ENCODE results near the genes SLX4IP and NDUFAF5.

- RRBS, result no CpG with 5 or more reads among the region's 6 CpGs
Measured at GRCh38 chr20:7664939-7665239, 275.4 kb downstream of the HAO1 start.

GRCh38 chr20:9261713-9262301, 192.9 kb downstream of the PLCB4 start:
- RRBS, result no CpG with 5 or more reads among the region's 3 CpGs

GRCh38 chr20:9330277-9330766, 184.1 kb upstream of the LAMP5 start:
- RRBS, result no CpG with 5 or more reads among the region's 5 CpGs

- RRBS, result no CpG with 5 or more reads among the region's 6 CpGs
Measured at GRCh38 chr20:9538176-9538731, 23.9 kb downstream of the LAMP5 start.

GRCh38 chr20:10131687-10132568, 86.7 kb upstream of the SNAP25 start:
- RRBS, result no CpG with 5 or more reads among the region's 12 CpGs

GRCh38 chr20:10311828-10312342, 93.3 kb downstream of the SNAP25 start:
- RRBS, result no CpG with 5 or more reads among the region's 1 CpG

GRCh38 chr20:10434913-10435662, at the start of gene SLX4IP:
SLX4IP (plus strand) TSS chr20:10435305.
- RRBS, result no CpG with 5 or more reads among the region's 28 CpGs

GRCh38 chr20:10635264-10635580, 38.6 kb downstream of the JAG1 start:
- RRBS, result no CpG with 5 or more reads among the region's 4 CpGs

DNA sequence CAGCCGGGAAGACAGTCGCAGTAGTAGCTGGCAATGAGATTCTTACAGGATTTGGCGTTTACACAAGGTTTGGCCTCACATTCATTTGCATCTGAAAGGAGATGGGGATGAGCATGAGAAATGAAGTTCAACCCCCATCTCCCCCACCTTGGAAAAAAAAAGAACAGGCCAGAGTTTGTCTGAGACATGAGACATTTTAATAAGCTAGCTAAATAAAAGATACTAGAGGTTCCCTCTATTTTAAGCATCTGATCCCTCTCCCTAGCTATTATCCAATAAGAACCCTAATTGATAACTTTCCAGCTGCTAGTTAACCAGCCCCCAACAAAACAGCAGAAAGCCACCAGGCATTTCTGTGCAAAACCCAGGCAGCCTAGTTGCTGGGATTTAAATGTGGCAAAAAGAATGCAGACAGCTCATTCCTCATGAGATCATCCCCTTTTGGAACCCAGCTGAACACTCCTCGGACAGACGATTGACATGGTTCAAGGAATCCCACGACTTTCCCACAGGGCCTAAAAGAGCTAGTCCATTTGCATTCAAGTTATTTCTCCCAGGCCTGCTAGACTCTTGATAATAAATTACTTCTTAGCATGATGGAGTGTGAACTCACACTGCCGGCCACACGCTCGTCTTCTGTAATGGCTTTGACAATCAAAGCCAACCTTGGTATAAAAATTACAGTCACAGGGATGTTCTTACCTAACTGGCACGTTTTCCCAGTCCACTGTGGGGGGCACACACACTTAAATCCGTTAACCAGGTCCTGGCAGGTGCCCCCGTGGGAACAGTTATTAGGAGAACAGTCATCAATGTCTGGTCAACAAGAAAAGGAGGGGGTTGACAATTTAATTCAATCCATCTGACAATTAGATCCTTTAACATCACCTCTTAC, 24.0 kb downstream of the JAG1 start:
- RRBS, result no CpG with 5 or more reads among the region's 12 CpGs

GRCh38 chr20:13009613-13010685, 1.2 kb downstream of the SPTLC3 start:
- RRBS, result no CpG with 5 or more reads among the region's 9 CpGs

GRCh38 chr20:13379396-13380211, 158.5 kb downstream of the ISM1 start:
- RRBS, result no CpG with 5 or more reads among the region's 6 CpGs

DNA sequence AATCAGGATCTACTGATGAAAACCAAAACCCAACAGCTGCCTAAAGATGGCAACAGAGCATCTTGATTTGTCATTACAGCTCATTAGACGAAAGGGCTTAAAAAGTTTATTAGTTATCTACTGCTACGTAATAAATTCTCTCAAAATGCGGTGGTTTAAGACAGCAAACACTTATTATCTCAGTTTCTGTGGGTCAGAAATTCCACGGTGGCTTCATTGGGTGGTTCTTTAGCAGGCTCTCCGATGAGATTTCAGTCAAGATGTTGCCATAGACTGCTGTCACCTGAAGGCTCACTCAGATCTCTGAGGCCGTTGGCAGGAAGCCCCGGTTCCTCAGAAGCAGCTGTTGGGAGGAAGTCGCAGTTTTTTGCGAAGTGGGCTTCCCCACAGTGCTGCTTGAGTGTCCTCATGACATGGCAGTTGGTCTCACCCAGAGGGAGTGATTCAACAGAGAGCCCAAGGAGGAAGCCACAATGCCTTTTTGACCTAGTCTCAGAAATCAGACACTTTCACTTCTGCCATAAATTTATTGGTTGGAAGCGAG, 208.5 kb downstream of the TASP1 start:
- RRBS, result no CpG with 5 or more reads among the region's 10 CpGs

- RRBS, result no CpG with 5 or more reads among the region's 4 CpGs
Measured at GRCh38 chr20:13459775-13460612, 178.7 kb downstream of the TASP1 start.

DNA sequence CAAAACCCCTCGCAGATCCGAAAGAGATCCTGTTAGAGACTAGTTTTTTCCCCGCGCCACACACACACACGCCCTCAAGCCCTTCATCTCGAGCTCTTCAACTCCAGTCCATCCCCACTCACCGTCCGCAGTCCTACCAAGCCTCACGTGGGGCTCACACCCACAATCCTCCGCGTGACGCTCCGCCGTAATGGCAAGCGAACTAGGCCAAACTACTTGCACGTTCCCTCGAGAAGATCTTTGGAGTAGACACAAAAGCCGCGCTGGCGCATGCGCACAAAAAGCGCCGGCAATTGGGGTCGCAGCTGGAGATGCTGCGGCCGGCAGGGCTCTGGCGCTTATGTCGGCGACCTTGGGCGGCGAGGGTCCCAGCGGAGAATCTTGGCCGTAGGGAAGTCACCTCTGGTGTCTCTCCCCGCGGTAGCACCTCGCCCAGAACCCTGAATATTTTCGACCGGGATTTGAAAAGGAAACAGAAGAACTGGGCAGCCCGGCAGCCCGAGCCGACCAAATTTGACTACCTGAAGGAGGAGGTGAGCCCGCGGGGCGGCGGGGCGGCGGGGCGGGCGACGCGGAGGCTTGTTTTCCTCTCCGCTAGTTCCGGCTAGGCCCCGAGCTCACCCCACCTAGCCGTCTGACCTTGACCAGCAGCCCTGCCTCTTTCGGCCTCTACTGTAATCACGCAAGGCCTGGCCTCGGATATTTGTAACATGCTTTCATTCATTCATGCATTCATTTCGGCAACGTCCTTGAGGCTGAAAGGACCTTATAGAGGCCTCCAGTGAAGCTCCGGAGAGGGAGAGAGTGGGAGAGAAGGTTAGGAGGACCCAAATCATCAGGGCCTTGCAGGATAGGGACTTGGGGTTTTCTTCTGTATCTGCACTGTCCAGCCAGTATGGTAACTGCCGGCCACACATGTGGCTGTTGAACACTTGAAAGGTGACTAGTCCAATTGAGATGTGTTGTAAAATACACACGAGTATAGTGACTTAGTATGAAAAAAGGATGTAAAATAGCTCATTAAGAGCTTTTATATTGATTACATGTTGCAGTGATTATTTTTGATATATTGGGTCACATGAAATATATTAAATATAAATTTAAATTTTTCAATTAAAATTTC, at the start of gene NDUFAF5:
Gene NDUFAF5 (plus strand): TSS at position 271 of the 1,123 bp plus-strand sequence.
- RRBS, result 5% methylated on average over 17 of the region's 63 CpGs

DNA sequence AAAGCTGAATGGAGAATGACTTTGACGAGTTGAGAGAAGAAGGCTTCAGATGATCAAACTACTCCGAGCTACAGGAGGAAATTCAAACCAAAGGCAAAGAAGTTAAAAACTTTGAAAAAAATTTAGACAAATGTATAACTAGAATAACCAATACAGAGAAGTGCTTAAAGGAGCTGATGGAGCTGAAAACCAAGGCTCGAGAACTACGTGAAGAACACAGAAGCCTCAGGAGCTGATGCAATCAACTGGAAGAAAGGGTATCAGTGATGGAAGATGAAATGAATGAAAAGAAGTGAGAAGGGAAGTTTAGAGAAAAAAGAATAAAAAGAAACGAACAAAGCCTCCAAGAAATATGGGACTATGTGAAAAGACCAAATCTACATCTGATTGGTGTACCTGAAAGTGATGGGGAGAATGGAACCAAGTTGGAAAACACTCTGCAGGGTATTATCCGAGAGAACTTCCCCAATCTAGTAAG, 65.7 kb downstream of the FLRT3 start:
- RRBS, result no CpG with 5 or more reads among the region's 6 CpGs

DNA sequence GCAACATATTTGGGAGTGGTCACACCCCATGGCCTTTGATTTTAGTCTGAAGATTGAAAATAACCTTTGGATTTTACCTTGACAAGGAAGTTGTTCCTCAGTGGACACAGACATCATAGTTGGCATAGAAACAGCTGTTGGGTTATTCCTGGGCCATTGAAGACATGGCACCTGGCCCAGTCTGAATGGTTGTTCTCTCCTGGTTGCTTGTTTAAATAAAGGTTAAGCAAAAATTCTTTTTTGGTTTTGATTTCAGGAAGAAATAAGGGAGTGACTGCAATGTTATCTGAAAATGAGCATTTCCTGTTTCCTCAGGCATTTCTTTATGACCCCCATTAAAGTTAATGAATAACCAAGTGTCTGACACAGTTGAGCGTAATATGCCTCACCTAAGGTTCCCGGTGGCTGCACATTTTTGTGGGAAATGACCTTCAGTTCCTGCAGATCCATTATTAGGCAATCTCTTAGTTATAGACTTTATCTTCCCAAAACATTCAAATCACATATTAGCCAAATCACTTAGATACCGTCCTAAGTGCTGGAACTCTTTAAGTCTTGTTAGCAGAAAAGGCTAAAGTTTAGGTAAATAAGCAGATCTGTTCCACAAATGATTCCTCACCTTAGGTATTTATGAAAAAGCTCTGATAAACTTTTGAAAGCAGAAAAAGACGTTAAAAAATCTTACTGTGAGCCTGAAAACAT, 648.7 kb upstream of the FLRT3 start:
- RRBS, result no CpG with 5 or more reads among the region's 4 CpGs

DNA sequence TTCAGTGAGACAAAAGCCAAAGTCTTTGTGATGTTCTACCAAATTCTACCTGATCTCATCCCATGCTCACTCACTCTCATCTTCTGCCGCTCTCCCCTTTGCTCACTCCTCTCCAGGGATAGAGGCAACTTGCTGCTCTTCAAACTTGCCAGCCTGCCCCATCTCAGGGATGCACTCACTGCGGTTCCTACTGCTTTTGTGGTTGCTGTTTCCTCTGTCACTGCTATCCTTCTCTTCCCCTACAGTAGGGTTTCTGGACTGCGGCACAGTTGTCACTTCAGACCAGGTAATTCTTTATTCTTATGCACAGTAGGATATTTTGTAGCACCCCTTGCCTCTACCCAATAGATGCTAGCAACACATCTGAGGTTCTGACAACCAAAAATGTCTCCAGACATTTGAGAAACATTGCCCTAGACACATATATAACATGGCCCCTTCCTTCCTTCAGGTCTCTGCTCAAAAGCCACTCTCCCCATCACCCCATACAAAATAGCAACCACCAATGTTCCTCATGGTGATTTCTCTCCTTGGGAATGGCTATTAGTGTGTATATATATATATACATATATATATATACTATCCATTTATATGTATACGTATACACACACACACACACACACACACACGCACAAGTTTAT, 141.8 kb downstream of the KIF16B start:
- RRBS, result no CpG with 5 or more reads among the region's 5 CpGs

DNA sequence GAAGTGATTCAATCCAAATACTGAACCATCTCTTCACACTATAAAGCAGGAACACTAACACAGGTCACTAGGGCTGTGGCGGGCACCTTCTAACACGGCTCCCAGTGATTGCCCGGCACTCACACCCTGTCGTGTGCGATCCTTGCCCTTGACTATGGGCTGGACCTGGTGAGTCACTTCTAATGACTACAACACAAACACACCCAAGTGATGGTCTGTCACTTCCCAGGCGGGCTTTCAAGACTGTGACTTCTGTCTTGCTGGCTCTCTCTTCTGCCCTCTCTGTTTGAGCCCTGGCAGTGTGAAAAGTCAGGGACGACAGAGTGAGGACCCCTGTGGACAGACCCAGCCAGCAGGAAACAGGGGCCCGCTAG, 43.1 kb downstream of the KIF16B start:
- RRBS, result no CpG with 5 or more reads among the region's 8 CpGs

- RRBS, result 98% methylated on average over 4 of the region's 8 CpGs
Measured at GRCh38 chr20:16530507-16530803, 42.8 kb downstream of the KIF16B start.

DNA sequence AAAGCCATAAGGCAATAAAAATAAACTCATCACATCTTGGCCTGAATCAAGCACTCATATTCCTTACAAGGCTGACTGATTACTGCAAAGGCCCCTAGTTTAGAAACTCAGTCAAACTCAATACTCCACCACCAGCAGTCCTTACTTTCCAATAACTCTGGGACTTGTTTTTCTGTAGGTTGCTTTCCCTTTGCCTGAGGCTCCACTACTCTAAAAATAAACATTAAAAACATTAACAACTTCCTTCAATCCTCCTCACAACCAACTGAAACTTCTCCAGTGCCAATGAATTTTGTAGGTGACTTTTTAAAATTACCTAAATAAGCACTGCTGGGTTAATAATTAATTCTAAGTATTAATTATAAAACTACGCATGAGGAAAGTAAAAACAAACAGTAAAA, 3.8 kb downstream of the KIF16B start:
- RRBS, result no CpG with 5 or more reads among the region's 1 CpG